Measurements from ENCODE around the genes TULP1, CLPSL1 and LHFPL5.

DNA sequence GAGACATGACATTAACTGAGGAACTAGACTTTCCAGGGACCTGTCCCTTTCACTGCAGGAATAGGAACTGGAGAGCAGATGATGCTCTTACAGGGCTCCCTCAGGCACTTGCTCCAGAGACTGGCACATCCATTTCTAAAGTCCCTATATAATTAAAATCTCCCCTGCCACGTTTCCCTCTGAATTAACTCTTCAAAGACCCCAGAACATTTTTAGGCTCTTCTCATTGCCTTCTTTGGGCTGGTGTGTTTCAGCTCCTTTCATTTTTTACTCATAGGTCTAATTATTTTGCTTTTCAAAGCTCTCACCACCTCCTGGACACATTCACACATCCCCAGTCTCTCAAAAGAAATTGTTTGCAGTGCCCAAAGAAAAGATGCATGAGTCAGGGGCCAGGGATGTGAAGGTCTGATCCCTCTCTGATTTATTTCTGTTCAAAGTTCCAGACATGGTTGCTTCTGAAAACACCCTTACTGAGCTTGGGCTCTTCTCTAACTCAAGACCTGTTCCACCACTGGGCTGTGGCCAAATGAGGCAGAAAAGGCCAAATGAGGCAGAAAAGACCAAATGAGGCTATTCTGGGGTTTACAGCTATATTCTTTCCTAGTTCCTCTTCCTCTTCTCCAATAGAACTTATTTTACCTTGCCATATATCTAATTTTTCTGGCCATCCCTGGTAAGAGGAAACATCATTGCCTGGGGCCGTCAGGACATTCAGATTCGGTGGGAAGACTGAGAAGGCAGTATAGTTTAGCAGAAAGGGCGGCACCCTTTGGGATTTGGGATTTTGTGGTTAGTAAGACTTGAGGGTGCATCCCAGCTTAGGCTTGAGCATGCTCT is 20.8 kb downstream of the SCUBE3 start:
- RRBS: no CpG with 5 or more reads among the region's 4 CpGs

DNA sequence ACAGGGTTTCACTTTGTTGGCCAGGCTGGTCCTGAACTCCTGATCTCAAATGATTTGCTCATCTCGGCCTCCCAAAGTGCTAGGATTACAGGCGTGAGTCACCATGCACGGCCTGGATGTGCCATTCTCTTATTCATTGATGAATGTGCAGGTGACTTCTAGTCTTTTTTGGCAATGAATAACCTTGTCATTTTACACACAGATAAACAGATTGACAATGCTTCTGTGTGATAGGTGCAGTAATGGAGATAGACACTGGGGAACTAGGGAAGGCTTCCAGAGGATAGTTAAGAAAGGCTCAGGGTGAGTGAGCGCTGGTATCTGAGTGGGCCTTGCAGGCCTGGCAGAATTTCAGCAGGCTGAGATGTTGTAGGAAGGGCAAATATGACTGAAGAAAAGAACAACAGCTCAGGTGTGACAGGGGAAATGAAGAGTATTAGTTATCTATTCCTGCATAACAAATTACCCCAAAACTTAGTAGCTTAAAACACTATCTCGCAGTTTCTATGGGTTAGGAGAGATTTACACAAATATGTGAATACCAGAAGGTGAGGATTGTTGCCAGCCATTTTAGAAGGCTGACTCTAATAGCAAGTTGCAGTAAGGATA is 23.4 kb downstream of the PPARD start:
- RRBS: no CpG with 5 or more reads among the region's 5 CpGs

- RRBS: no CpG with 5 or more reads among the region's 11 CpGs
Measured at GRCh38 chr6:35370052-35371014, 28.0 kb downstream of the PPARD start.

GRCh38 chr6:35394076-35394408 is 51.7 kb downstream of the PPARD start:
- RRBS: no CpG with 5 or more reads among the region's 6 CpGs

DNA sequence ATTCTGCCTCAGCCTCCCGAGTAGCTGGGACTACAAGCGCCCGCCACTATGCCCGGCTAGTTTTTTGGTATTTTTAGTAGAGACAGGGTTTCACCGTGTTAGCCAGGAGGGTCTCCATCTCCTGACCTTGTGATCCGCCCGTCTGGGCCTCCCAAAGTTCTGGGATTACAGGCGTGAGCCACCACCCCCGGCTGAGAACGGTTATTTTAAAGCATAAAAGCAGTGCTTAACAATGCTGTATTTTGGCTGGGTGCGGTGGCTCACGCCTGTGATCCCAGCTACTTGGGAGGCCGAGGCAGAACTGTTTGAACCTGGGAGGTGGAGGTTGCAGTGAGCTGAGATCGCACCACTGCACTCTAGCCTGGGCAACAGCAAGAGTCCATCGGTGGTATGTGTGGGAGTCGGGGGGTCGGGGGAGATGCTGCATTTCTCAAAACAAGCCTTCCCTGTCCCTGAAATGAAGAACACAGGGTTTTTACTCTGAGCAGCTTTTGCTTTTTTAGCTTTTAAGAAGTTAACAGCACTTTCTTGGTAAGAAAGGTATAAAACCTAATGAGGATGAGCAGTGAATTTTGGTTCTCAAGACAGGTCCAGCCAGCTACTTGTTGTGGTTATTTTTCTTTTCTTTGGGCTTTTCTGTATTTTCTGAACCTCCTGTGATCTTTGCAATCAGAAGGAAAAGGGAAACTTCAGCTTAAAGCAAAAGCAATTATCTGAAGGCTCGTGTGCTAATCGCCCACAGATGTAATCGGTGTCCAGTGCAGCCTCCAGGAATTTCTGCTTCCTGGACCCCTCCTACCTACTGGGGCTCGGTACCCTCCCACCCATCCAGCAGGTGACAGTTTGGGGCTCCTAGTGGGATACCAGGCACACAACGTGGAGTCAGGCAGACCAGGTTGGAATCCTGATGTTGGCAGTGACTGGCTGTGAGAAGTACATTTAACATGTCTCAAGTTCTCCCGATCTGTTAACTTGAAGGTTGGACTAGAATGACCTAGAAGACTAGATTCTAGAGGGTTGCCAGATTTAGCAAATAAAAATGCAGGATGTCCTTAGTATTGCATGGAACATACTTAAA is 3.7 kb downstream of the RPL10A start:
- RRBS: no CpG with 5 or more reads among the region's 23 CpGs

DNA sequence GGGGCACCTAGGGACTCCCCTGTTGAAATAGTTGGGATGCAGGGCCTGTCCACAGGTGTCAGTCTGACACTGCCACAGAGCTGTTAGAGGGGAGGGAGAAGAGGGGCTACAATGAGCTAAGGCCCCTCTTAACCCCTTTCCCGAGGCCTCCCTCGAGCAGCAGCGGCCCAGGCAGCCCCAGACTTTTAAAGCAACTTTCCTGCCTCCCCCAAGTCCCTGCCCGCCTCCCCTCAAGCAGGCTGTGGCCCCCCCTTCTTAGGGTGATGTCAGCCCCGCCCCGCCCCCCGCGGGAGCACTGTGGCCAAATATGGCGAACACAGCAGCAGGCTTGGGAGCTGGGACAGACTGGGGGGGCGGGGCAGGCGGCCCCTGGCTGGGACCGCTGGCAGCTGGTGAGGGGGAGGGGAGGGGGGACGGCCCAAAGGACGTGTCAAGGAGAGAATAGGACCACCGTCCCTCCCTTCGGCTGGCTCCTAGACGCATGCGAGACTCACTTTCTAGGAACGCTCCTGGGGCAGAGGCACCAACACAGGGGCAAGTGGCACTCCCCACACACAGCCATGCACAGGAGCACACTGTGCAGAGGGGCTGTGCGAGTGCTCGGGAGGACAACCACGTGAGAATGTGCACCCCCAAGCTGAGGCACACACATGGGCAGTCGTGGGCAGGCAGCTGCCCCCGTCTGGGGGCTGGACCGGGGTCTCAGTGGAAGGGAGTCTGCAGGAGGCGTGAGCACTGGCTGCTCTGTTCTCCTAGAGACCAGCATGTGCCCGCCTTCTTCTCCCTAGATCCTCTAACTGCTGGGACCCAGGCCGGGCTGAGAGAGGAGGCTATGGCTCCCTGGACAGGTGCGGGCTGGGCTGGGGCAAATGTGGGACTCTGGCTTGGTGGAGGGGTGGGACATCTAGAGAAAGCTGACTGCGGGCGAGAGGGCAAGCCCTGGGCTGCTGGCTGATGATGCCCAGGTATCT is 6.7 kb downstream of the TEAD3 start:
- RRBS: no CpG with 5 or more reads among the region's 31 CpGs

DNA sequence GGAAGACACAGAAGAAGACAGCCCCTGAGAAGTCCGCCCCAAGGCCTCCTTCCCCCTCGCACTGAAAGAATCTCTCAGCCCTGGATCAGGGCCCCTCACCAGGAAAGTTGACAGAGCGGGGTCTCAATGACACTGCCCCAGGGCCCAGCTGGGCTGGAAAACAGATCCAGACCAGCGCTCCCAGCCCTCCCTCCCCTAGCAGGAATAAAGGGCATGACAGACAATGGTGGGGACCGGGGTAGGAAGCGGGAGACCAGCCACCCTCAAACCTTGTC is 1.0 kb downstream of the TEAD3 start:
- RRBS: no CpG with 5 or more reads among the region's 6 CpGs

DNA sequence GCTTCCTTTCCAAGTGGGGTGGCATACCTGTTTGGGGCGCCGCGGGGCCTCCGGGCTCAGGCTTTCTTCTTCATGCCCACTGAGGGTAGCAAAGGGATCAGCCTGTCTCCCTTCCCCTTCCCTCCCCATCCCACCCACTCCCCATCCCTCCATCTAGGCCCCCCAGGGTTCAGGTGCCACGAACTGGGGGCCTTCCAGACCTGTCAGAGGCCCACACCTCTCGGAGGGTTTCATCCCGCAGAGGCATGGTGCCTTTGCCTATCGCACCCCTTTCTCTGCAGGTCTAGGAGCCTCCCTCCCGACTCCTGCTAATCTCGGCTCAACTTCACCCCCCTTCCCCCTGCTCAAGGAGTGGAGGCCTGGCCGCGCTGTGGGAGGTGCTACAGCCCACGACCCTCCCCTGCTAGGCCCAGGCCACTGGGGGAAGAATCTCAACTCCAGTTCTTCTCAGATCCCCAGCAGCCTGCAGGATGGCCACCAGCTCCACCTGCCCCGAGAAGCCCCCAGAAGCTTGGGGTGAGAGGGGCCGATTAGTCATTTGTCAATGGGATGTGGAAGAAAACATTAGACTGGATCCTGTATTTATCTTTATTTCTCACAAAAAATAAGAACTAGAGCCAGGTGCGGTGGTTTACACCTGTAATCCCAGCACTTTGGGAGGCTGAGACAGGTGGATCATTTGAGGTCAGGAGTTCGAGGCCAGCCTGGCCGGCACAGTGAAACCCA is at the start of gene TULP1:
Gene TULP1 (minus strand): TSS at position 285 of the 726 bp plus-strand sequence.
- RRBS: no CpG with 5 or more reads among the region's 18 CpGs

GRCh38 chr6:35543354-35543930 is 30.7 kb upstream of the TULP1 start:
- RRBS: no CpG with 5 or more reads among the region's 8 CpGs

GRCh38 chr6:35642362-35643245 is 46.1 kb downstream of the FKBP5 start:
- RRBS: no CpG with 5 or more reads among the region's 1 CpG

DNA sequence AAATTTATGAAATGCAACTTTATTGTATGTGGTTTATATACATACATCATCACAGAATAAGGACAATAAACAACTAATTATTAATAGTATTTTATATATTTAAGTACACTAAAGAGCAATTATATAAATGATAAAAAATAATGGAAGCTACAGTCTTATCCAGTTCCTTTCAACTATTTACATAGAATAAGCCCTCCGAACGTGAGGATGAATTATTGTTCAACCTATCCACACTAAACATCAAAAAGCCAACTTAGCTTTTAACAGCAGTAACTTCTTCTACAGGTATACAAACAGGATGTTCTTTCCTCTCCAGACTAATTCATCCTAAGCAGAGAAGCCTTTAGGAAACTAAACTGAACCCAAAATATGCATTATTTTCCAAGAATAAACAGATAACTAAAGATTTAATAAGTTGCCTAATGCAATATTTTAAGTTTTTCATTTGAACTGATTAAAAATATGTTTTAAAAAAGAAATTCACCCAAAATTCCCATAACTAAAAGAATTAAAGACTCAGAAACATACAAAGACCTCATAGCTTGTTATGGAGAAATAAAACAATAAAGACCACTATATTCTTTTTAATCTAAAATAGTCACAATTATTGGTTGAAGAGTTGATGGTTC is 2.2 kb downstream of the FKBP5 start:
- RRBS: no CpG with 5 or more reads among the region's 2 CpGs

- RRBS: no CpG with 5 or more reads among the region's 4 CpGs
Measured at GRCh38 chr6:35710268-35710898, 21.7 kb upstream of the FKBP5 start.

- RRBS: no CpG with 5 or more reads among the region's 3 CpGs
Measured at GRCh38 chr6:35739607-35740316, 2.9 kb downstream of the ARMC12 start.

GRCh38 chr6:35780721-35781071 is at the start of gene CLPSL1:
CLPSL1 (plus strand) TSS chr6:35781019.
- RRBS: no CpG with 5 or more reads among the region's 5 CpGs

DNA sequence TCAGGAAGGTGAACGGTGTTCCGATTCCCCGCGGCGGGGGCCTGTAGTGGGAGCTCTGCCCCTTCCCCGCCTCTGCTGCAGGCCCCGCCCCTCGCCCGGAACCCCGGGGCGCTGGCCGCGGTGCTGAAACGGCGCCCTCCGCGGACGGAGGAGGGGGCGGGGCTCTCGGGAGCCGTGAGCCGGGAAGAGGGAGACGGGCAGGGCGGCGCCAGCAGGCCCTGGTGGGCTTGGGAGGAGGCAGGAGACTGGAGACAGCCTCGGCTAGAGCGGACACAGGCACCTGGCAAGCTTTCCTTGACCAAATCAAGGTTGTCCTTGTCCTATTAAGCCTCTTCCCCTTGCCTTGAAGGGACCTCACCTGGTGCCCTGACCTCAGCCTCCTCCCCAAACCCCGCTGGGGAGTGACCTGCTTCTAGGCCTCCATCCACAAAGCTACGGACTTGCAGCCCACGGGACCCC is at the start of gene LHFPL5:
Gene LHFPL5 (plus strand): TSS at position 165 of the 459 bp plus-strand sequence.
- RRBS: 2% methylated on average over 10 of the region's 30 CpGs

- RRBS: no CpG with 5 or more reads among the region's 7 CpGs
Measured at GRCh38 chr6:35922066-35922751, 1.3 kb upstream of the SRPK1 start.

- RRBS: no CpG with 5 or more reads among the region's 7 CpGs
Measured at GRCh38 chr6:36019343-36019542, 5.2 kb downstream of the SLC26A8 start.

GRCh38 chr6:36086637-36087678 is 43.4 kb upstream of the MAPK13 start:
- RRBS: no CpG with 5 or more reads among the region's 3 CpGs

GRCh38 chr6:36108276-36108986 is 21.9 kb upstream of the MAPK13 start:
- RRBS: no CpG with 5 or more reads among the region's 11 CpGs

GRCh38 chr6:36121423-36121771 is 8.9 kb upstream of the MAPK13 start:
- RRBS: no CpG with 5 or more reads among the region's 3 CpGs

All from GM12891 (cell line).